Measurements from ENCODE around the gene SRRM3.

DNA sequence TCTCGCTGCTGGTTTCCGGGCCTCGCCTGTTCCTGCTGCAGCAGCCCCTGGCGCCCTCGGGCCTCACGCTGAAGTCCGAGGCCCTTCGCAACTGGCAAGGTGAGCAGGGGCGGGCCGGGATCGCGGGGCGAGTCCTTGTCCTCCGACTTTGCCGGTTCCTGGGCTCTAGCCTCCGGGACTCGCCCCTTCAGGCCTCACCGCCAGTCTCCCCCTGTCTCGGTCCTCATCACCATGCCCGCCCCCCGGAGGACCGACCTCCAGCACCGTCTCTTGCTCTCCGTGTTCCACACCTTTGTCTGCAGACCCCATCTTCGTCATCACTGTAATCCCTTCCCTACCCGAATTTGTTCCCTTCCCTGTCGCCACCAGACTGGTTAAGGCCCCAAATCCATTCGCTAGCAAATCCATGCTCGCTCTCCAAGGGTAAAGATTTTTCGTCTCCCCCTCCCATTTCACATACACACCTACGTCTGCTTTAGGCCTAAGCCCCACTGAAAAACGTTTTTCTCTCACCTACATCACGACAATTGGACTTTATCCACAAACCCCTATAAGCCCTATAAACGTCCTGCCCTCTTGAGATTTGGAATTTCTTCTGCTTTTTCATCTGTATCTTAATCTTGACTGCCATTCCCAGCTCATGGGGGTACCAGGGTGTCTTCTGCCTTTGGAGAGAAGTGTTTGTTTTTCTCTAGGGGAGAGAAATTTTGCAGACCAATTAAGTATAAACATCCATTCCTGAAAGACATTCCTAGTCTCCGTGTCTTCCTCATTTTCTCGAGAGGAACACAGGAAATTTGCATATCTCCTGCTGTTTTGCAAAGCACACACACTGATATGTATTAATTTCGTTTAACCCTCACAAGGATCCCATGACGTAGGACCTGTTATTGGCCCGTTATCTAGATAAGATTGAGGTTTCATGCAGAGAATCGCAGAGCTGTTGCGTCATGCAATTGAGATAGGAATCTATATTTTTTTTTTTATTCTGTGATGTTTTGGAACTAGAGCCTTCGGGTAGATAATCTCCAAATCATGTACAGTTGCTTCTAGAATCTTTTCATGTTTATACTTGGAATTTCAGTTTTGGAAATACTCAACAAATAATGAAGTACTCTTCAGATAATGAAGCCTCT lies 696 bp downstream of the RHBDD2 start:
- CAGE, long polyA plus RNA, result no peak
- RRBS, result 4% methylated on average over 17 of the region's 42 CpGs

GRCh38 chr7:75881817-75882577 lies 3.2 kb downstream of the RHBDD2 start:
- CAGE, long polyA plus RNA, result no peak
- RRBS, result no CpG with 5 or more reads among the region's 24 CpGs

DNA sequence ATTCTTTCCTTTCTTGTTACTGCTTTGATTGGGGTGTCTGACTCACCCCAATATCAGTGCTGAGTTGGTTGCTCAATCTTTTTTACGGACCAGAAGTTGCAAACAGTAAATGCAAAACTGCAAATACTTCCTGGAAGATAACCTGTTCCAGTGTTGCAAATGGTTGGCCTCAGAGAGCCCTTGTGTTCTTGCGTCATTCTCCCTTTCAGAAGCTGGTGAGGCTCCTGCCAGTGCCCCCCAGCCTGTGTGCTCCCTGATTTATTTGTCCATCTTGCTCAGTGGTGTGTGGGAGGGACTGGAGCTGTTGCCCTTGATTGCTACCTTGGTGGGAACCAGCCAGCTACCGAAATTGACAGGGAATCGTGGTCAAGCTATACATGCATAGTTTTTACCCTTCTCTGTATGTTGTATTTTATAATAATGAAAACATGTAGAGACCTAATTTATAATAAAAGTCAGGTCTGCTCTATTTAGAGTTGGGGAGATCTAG lies 30.9 kb downstream of the POR start:
- CAGE, long polyA plus RNA, result no peak
- RRBS, result no CpG with 5 or more reads among the region's 4 CpGs

DNA sequence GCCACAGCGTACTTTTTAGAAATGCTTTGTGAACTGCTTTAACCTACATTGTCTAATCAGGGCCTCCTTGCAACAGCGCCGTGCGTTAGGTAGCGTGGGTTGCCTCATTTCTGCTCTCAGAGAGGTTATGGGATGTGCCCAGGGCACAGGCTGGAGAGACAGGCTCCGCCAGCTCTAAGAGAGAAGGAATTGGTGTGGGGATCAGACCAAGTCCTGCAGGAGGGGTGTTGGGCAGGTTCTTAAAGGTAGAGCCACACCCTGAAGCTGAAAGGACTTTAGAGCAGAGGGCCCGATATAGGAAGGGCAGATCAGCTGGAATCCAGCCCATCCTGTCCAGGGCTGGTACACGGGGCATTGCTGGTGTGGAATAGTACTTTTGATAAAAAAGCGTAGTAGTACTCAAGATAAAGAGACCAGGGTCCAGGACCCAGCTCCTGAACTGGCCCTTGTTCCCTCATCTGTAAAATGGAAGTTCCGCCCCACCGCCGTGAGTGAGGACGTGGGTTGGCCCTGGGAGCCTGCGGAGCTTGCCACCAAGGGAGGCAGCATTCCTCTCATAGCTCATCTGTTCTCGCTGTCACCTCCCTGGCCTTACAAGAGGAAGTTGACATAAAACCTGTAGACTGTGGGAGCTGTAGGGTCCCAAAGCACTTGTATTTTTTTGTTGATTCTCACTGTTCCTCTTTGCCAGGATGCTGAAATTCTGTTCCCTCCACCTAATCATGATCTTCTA lies 37.2 kb downstream of the TMEM120A start:
- CAGE, long polyA plus RNA, result no peak
- RRBS, result no CpG with 5 or more reads among the region's 15 CpGs

- CAGE, long polyA plus RNA, result no peak
- RRBS, result no CpG with 5 or more reads among the region's 52 CpGs
Measured at GRCh38 chr7:76201497-76202123, at the start of gene SRRM3. Gene SRRM3, plus strand, starts transcription at chr7:76201896.

DNA sequence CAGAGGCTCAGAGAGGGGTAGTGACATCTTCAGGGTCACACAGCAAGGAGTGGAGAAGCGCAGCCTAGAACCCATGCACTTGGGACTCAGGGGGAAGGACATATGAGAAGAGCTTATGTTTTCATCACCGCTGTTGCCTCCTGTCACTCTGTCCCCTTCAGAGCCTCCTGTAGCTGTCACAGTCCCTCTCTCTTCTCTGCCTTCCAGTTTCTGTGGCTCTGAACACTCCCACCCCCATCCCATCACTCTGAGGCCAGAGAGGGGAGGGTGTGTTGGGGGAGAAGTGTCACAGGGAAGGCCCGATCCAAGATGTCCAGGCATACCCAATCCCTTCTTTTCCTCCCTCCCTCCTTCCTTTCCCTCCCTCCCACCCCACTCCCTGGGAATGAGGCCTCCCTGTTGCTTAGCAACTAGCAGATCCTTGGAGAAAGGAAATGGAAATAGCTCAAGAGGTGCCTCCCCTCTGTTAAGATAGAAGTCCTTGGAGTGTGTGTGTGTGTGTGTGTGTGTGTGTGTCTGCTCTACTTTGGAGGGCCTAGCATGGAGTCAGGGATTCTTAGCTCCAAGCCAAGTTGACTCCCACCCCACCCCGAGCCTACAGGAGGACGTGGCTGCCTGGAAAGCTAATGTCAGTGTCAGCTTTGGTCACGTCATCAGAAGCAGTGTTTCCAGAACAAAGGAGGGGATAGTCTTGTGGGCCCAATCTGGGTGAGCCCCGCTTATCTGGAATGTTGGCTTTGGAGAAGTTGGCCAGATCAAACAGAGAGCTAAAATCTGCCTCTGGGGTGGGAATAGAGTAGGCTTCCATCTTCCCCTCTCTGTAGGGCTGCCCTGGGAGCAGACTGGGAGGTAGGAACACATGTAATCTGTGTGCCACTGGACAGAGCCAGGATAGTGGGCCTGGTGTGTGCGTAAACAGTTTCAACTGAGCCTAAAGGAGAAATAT lies 32.3 kb downstream of the SRRM3 start:
- CAGE, long polyA plus RNA, result no peak
- RRBS, result no CpG with 5 or more reads among the region's 8 CpGs

- CAGE, long polyA plus RNA, result no peak
- RRBS, result no CpG with 5 or more reads among the region's 8 CpGs
Measured at GRCh38 chr7:76250964-76251194, 49.2 kb downstream of the SRRM3 start.

- CAGE, long polyA plus RNA, result no peak
- RRBS, result no CpG with 5 or more reads among the region's 6 CpGs
Measured at GRCh38 chr7:76300114-76300650, 2.3 kb upstream of the HSPB1 start.

- CAGE, long polyA plus RNA, result no peak
- RRBS, result no CpG with 5 or more reads among the region's 16 CpGs
Measured at GRCh38 chr7:76314190-76314890, 11.9 kb downstream of the HSPB1 start.

- CAGE, long polyA plus RNA, result no peak
- RRBS, result no CpG with 5 or more reads among the region's 32 CpGs
Measured at GRCh38 chr7:76317259-76318152, 15.0 kb downstream of the HSPB1 start.

DNA sequence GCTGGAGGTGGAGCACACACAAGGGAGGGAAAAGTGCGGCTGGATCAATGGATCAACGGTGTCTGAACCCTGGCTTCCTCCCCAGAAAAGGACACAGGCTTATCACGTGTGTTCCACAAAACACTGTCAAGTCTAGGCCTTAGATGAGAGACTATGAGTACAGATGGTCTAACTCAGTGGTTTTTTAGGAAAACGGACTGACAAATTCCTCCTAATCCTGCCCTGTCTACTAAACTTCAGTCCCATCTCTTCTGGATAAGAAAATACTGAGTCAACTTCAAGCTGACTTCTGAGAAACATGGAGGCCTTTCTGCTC lies 27.9 kb downstream of the HSPB1 start:
- CAGE, long polyA plus RNA, result no peak
- RRBS, result no CpG with 5 or more reads among the region's 4 CpGs

- CAGE, long polyA plus RNA, result no peak
- RRBS, result no CpG with 5 or more reads among the region's 22 CpGs
Measured at GRCh38 chr7:76480113-76481013, 18.9 kb downstream of the DTX2 start.

GRCh38 chr7:76582793-76583751 lies 40.0 kb upstream of the SPDYE16 start:
- CAGE, long polyA plus RNA, result no peak
- RRBS, result no CpG with 5 or more reads among the region's 3 CpGs

- CAGE, long polyA plus RNA, result no peak
- RRBS, result 3% methylated on average over 6 of the region's 39 CpGs
Measured at GRCh38 chr7:76626467-76626995, 548 bp downstream of the POMZP3 start.

- CAGE, long polyA plus RNA, result no peak
- RRBS, result no CpG with 5 or more reads among the region's 6 CpGs
Measured at GRCh38 chr7:77328129-77328612, 88.0 kb downstream of the GSAP start.

DNA sequence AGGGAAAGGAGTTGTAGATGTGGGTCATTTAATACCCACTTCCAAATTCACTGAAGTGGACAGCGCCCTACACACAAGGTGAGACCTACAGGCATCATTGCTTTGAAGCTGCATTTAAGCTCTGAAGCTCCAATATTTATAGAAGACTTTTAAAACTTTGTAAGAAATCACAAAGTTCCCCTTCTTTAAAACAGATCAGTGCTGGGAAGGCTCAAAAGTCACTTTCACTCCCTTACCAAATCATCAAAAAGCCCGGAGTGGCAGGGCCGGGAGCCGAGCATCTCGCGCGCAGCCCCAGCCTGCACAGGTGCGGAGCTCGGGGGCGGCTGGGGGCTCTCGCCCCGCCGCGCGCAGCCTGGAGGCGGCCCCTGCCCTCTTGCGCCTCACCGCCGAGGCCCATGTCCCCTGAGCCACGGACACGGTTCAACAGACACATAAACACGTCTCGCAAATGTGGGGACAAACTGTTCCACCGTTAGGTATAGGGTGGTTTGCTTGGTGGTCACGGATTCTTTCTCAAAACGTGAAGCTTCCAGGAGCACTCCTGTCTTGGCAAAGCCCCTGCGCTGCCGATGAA lies 790 bp downstream of the GSAP start:
- CAGE, long polyA plus RNA, result no peak
- RRBS, result no CpG with 5 or more reads among the region's 28 CpGs

- CAGE, long polyA plus RNA, result no peak
- RRBS, result no CpG with 5 or more reads among the region's 3 CpGs
Measured at GRCh38 chr7:77587663-77588177, 50.6 kb downstream of the PTPN12 start.

DNA sequence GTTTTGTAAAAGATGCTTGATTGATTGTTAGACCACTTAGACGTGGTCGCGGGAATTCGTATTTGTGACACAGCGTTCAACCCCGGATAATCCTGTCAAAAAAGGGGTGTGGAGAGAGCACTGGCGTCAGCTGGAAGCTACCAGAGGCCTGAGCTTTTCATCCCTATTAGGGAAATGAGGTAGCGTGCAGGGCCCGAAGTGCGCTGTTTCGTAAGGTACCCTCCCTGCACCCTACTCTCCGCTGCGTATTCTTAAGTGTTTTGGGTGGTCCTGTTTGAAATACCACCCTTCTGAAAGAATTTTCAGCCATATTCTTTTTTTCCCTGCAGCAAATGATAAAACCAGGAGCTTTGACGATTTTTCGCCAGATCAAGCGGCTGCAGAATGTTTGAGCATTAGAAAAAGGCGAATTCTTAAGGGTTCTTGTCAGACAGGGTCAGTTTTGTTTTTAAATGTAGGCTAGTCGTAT lies 1.2 kb downstream of the RSBN1L start:
- CAGE, long polyA plus RNA, result no peak
- RRBS, result no CpG with 5 or more reads among the region's 18 CpGs

- CAGE, long polyA plus RNA, result no peak
- RRBS, result no CpG with 5 or more reads among the region's 5 CpGs
Measured at GRCh38 chr7:77799938-77800502, 1.8 kb upstream of the TMEM60 start.

- CAGE, long polyA plus RNA, result no peak
- RRBS, result no CpG with 5 or more reads among the region's 6 CpGs
Measured at GRCh38 chr7:78770416-78770914, 683.0 kb downstream of the MAGI2 start.